Skeletal muscle tissue (tissue), 7 donors: ENCODE data around the genes RRP1B and PWP2.

- PRO-cap, 3 experiments, result no peak in any of the 3 experiments
- RAMPAGE, long total RNA, result no peak
- RRBS, 2 experiments, result no CpG with 5 or more reads among the region's 4 CpGs
Observed at GRCh38 chr21:43354537-43354909, 72.4 kb downstream of the SIK1 start.

- PRO-cap, 3 experiments, result peak in 3 of 3 experiments; most common plus-strand start chr21:43361348 (in 3); most common minus-strand start chr21:43361827 (in 2)
- RAMPAGE, long total RNA, result no peak
- RRBS, 2 experiments, result 9% methylated on average over 4 of the region's 48 CpGs
Observed at GRCh38 chr21:43360852-43362130, 65.6 kb downstream of the SIK1 start.

DNA sequence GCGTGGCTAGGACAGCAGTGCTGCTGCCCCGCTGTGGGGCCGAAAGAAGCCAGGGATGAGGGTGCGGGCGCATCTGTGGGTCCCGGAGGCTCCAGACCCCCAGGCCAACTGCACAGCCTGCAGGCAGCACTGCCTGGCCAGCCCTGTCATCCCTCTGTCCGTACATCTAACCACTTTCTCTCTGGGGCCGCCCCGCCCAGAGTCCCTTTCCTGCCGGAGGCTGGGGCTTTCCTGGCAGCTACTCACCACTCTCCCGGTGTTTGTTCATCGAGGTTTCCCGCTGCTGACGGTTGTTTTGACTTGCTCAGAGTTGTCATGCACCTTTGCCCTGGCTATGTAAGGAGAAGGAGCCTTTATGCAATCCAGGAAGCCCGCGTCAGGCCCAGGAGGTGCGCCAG, 50.9 kb upstream of the SIK1 start:
- PRO-cap, 3 experiments, result no peak in any of the 3 experiments
- RAMPAGE, long total RNA, result no peak
- RRBS, 2 experiments, result 26% methylated on average over 4 of the region's 17 CpGs; no CpG with 5 or more reads in 1 of the 2 experiments

DNA sequence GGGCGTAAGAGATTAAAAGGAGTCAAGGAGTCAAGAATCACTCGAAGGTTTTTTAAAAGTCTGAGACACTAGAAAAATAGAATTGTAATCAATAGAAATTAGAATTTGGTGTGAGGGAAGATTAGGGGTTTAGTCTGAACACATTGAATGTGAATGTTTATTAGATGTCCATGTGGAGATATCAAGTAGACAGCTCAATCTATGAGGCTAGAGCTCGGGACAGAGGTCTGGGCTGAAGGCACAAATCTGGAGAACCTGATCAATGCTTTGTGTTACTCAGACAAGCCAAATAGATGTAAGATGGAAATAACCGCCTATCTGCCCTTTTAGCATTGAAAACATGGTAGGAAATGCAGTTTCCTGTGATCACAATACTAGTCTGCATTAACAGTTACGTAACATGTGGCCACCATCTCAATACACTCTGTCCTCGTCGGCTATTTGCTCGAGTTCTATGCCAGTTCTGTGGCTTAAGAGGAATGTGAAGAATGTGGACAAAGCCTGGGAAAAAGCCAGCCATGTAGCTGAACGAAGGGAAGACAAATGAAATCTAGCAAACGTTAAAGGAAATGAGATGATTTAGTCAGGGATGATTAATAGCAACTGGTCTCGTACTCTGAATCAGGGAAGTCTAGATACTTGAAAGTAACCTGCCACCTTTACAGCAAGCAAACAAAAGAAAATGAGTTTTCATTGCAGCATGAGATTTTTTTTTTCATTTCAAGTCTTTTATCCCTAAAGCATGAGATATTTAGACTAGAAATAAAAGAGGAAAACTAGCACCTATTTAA, 21.0 kb downstream of the H2BC12L start:
- PRO-cap, 3 experiments, result no peak in any of the 3 experiments
- RAMPAGE, long total RNA, result no peak
- RRBS, 2 experiments, result no CpG with 5 or more reads among the region's 11 CpGs

- PRO-cap, 3 experiments, result peak in 2 of 3 experiments; most common plus-strand start chr21:43603454 (in 1); most common minus-strand start chr21:43603372 (in 2)
- RAMPAGE, long total RNA, result no peak
- RRBS, 2 experiments, result no CpG with 5 or more reads among the region's 10 CpGs
Observed at GRCh38 chr21:43603022-43603776, 38.2 kb downstream of the H2BC12L start.

- PRO-cap, 3 experiments, result peak in 3 of 3 experiments; most common plus-strand start chr21:43659564 (in 3); most common minus-strand start chr21:43659467 (in 2)
- RAMPAGE, long total RNA, result start-site peak on the minus strand at chr21:43659463-43659506, 19 and 15 reads in 2 replicates
- RRBS, 2 experiments, result 2% methylated on average over 21 of the region's 51 CpGs
Observed at GRCh38 chr21:43659325-43659728, at the start of gene RRP1B. Gene RRP1B (plus strand): TSS chr21:43659560.

GRCh38 chr21:43728129-43729113, 9.5 kb downstream of the PDXK start:
- PRO-cap, 3 experiments, result peak in 3 of 3 experiments; most common plus-strand start chr21:43728716 (in 2); most common minus-strand start chr21:43728530 (in 3)
- RAMPAGE, long total RNA, result no peak
- RRBS, 2 experiments, result 1 to 4% methylated on average over 7 of the region's 49 CpGs

DNA sequence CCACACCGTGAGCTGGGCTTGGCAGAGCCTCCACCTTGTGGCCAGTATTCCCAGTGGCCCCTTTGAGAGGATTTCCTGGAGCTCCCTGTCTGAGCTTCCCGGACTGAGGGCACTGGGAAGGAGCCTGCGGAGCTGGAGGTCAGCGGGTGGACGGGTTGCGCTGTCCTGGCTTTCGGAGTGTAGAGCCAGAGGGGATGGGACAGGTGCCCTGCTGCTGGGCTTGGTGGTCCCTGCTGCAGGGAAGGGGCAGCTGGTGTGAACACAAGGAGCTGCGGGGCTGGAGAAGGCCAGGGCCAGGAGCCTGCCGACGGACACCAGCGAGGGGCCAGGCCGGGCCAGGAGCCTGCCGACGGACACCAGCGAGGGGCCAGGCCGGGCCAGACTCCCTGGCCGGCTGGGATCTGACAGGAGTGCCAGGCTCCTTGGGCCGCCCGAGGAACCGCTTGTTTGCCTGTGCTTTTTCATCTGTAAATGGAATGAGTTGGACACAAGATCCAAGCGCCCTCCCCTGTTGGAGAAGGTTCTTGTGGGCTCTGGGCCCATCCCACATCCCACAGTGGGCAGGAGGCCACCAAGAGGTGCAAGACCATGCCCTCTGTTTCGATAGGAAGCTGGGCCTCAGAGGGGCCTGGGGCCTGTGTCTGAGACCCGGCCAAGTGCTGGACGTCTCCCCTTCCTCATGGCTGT, 18.6 kb downstream of the PDXK start:
- PRO-cap, 3 experiments, result no peak in any of the 3 experiments
- RAMPAGE, long total RNA, result no peak
- RRBS, 2 experiments, result 88% methylated on average over 4 of the region's 24 CpGs; no CpG with 5 or more reads in 1 of the 2 experiments

GRCh38 chr21:43755594-43756391, 20.3 kb downstream of the CSTB start:
- PRO-cap, 3 experiments, result no peak in any of the 3 experiments
- RAMPAGE, long total RNA, result no peak
- RRBS, 2 experiments, result 86 to 89% methylated on average over 3 of the region's 38 CpGs

- PRO-cap, 3 experiments, result no peak in any of the 3 experiments
- RAMPAGE, long total RNA, result no peak
- RRBS, 2 experiments, result no CpG with 5 or more reads among the region's 27 CpGs
Observed at GRCh38 chr21:43766610-43767337, 9.3 kb downstream of the CSTB start.

DNA sequence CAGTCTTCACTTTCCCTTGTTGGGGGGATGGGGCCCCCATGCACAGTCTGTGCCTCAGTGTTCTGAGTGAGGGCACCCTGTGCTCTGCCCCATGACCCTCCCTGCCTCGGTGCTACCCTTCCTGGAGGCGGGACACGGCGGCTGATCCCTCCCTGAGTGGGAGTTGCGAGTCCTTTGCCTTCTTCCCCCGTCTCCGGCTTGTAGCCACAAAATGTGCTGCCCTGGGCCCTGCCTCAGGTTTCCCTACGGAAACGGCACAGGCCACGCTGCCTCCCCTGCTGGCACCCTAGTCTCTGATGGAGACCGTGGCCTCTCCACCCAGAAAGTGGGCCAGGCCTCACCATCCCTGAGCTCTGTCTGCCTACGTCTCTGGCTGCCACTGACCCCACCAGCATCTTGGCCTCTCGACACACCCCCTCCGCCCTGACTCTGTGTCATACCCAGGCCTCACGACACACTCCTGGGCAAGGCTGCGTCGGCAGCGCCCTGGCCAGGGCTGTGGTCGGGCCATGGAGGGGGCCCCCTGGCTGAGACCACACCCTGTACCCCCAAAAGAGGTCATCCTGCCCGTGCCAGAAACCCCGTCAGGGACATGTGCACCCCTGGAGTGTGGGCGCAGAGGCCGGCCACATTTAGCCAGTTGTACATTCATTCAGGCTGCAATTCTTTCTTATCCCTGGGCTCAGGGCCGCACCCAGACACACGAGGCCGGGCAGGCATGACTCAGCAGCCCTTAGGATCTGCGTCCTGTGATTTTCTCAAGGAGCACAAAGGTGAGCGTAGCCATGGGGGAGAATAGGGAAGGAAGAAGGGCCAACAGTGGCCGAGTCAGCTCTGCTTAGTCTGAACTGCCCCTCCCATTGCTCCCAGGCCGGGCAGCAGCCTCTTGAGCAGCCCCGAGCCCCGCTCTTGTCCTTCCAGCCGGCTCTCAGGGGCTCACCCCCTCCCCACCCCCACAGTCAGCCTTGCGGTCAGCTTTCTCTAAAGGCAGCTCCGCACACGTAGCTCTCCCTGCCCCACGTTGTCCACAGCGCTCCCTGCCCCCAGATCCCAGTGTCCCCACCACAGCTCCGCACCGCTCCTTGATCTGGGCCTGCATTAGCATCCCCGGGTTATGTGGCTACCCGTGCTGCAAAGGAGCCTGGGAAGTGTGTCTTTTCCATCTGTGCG, 8.1 kb downstream of the CSTB start:
- PRO-cap, 3 experiments, result no peak in any of the 3 experiments
- RAMPAGE, long total RNA, result no peak
- RRBS, 2 experiments, result 37 to 43% methylated on average over 9 to 10 of the region's 43 CpGs

- PRO-cap, 3 experiments, result no peak in any of the 3 experiments
- RAMPAGE, long total RNA, result no peak
- RRBS, 2 experiments, result no CpG with 5 or more reads among the region's 17 CpGs
Observed at GRCh38 chr21:43812866-43813403, 23.6 kb downstream of the RRP1 start.

GRCh38 chr21:43866711-43867457, 1.9 kb downstream of the AGPAT3 start:
- PRO-cap, 3 experiments, result no peak in any of the 3 experiments
- RAMPAGE, long total RNA, result no peak
- RRBS, 2 experiments, result no CpG with 5 or more reads among the region's 24 CpGs

- PRO-cap, 3 experiments, result no peak in any of the 3 experiments
- RAMPAGE, long total RNA, result no peak
- RRBS, 2 experiments, result no CpG with 5 or more reads among the region's 9 CpGs
Observed at GRCh38 chr21:43889949-43890368, 24.9 kb downstream of the AGPAT3 start.

- PRO-cap, 3 experiments, result no peak in any of the 3 experiments
- RAMPAGE, long total RNA, result no peak
- RRBS, 2 experiments, result no CpG with 5 or more reads among the region's 4 CpGs
Observed at GRCh38 chr21:43962887-43963349, 49.2 kb upstream of the TRAPPC10 start.

- PRO-cap, 3 experiments, result no peak in any of the 3 experiments
- RAMPAGE, long total RNA, result no peak
- RRBS, 2 experiments, result 85 to 87% methylated on average over 7 of the region's 46 CpGs
Observed at GRCh38 chr21:43982058-43983028, 29.8 kb upstream of the TRAPPC10 start.

GRCh38 chr21:44036199-44037229, 24.4 kb downstream of the TRAPPC10 start:
- PRO-cap, 3 experiments, result no peak in any of the 3 experiments
- RAMPAGE, long total RNA, result no peak
- RRBS, 2 experiments, result no CpG with 5 or more reads among the region's 18 CpGs

DNA sequence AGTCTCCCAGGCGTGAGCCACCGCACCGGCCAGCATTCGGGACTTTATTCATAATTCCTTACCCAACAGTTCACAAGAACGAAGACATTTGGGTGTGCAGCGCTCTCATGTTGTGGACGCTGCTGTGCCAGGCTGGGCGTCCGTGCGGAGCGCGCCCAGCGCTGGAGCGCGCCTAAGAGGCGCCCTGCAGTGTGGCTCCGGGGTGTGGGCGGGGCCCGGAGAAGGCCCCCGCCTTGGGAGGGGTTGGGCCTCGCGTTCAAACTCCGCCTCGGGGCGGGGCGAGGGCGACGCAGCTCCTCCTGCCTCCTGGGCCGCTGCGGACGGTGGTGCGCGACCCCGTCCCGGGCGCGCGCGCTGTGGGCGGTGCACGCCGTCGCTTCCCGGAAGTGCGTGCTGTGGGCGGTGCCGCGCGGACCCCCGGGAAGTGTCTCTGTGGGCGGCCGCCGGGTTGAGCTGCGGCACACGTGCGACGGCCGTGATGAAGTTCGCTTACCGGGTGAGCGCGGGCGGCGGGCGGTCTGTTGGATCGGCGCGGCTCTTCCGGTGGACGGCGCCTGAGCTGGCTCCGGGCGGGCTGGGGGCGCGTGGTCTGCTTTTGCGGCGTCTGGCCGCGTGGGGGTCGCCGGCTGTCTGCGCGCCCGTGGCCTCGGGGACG, at the start of gene PWP2:
TSS of gene PWP2 (plus strand) at position 461 of the 655 bp plus-strand sequence.
- PRO-cap, 3 experiments, result peak in 3 of 3 experiments; most common plus-strand start position 461 of the sequence (in 3)
- RAMPAGE, long total RNA, result no peak
- RRBS, 2 experiments, result 2% methylated on average over 54 of the region's 86 CpGs

DNA sequence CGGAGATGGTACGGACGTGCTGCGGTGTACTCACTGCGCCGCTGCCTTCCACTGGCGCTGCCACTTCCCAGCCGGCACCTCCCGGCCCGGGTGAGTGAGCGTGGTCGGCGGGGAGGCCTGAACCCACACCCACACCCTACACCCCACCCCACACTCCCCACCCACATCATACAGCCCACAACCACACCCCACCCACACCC, 6.1 kb upstream of the PFKL start:
- PRO-cap, 3 experiments, result no peak in any of the 3 experiments
- RAMPAGE, long total RNA, result no peak
- RRBS, 2 experiments, result no CpG with 5 or more reads among the region's 13 CpGs

DNA sequence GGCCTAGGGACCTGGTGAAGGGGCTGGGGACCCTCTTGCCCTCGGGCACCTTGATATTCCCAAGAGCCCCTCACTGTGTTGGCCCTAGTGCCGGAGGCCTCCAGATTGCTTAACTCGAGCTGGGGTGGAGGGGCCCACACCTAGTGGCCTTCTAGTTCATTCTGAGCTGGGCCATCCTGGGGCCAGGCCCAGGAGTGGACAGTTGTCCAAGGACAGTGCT, 11.3 kb downstream of the CFAP410 start:
- PRO-cap, 3 experiments, result no peak in any of the 3 experiments
- RAMPAGE, long total RNA, result no peak
- RRBS, 2 experiments, result 79 to 86% methylated on average over 2 of the region's 3 CpGs